Cardiac muscle cell (in vitro differentiated cells and primary cell): ENCODE measurements around a stretch of chr3.

GRCh38 chr3:124283215-124284081 is 250.3 kb downstream of the KALRN start:
- RAMPAGE, long total RNA = no peak
- RRBS = no CpG with 5 or more reads among the region's 4 CpGs

DNA sequence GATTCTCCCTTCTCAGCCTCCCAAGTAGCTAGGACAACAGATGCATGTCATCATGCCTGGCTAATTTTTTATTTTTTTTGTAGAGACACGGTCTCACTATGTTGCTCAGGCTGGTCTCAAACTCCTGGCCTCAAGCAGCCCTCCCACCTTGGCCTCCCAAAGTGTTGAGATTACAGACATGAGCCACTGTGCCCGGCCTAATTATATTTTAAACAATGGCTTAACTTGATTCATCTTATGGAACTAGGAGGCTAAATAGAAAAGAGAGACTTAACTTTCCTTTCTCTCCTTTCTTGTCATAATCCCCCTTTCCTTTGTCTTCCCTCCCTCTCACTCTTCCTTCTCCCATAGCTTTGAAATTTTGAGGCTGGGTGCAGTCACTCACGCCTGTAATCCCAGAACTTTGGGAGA is 70.2 kb upstream of the UMPS start:
- RAMPAGE, long total RNA = no peak
- RRBS = no CpG with 5 or more reads among the region's 3 CpGs

- RAMPAGE, long total RNA = no peak
- RRBS = no CpG with 5 or more reads among the region's 4 CpGs
Observed at GRCh38 chr3:124734943-124735295, 4.7 kb downstream of the UMPS start.

GRCh38 chr3:124737379-124738283 is 7.4 kb downstream of the UMPS start:
- RAMPAGE, long total RNA = no peak
- RRBS = no CpG with 5 or more reads among the region's 12 CpGs

DNA sequence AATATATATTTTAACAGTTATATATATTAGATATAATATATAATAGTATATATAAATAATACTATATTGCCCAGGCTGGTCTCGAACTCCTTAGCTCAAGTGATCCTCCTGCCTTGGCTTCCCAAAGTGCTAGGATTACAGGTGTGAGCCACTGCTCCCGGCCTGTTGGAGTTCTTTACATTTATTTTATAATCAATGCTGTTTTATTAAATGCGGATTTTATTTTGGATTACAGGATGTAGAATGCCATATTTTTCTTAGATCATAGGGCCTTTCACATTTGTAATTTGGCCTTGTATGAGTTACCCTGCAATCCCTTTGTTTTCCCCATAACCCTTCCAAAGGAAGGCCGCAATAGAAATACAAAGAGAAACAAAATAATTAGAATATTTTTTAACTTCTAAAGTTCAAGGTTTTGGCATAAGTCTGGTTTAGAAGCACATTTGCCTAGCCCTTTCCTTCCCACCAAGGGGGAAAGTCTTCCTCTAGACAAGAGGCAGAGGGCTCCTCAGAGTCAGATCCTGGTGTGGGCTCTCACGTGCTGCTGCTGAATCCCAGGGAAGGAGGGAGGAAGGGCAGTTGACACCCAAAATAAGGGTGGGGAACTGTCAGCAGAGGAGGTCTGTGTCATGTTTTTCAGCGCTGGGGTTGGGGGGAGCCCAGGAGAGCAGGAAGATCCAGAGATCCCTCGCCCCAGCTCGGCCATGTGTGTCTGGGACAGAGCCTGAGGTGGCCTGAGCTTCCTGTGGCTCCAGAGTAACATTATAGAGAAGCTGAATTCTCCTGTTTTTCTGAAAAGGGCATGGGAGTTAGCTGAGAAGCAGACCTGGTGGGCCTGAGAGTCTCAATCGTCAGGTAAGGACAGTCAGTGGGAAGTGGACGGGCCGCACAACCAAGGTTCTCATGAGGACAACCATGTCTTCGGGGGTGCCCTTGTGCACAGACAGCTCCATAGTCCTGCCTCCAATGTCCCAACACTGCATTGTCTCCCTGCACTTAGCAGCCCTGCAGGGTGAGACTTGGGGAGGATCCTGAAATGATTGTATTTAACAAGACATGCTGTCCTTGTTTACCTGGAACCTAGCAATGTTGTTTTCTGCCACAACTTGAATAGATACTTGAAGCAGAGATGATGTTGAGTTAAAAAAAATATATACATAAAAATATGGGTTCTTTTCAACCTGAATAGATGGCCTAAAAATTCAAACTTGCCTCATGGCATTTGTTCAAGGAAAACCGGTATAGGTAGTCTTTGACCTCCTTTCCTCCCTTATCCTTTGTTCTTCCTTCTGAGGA is 18.3 kb downstream of the UMPS start:
- RAMPAGE, long total RNA = no peak
- RRBS = no CpG with 5 or more reads among the region's 13 CpGs

DNA sequence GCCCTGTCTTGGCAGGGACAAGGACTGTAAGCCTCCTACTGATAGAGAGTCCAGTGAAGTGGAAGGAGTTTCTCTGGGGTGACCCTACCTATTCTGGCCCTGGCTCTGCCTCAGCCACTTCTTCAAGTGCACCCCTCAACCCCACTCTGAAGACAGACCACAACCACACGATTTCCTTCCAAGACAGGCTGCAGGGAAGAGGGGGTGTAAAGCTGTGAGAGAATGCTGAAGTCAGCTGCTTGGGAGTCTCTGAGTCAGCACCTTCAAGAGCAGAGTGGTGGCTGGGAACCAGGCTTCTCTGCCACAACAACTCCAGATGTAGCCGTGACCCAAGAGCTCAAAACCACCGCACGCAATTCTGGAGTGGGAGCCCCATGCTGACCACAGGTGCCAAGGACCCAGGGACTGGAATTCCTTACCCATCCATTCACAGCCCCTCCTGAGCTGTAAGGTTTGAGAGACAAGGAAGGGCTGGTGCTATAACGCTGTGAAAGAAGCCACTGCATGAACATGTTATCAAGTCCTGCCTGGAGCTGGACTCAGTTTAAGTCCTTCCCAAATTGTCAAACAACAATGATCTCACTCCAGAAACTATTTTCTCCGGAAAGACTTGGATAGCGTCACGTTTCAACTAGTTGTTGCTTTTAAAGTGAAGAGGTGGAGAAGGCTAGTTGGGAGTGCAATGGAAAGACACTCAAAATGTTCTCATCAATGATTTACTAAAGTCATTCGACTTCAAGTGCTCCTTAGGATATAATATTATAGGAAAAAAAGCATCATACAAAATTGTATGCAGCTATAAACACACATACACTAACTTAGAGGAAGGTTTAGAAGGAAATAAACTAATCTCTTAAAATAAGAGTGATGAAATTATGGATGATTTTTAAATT is 61.5 kb downstream of the UMPS start:
- RAMPAGE, long total RNA = no peak
- RRBS = no CpG with 5 or more reads among the region's 9 CpGs

- RAMPAGE, long total RNA = no peak
- RRBS = no CpG with 5 or more reads among the region's 6 CpGs
Observed at GRCh38 chr3:124860417-124861155, 26.6 kb downstream of the ITGB5 start.

DNA sequence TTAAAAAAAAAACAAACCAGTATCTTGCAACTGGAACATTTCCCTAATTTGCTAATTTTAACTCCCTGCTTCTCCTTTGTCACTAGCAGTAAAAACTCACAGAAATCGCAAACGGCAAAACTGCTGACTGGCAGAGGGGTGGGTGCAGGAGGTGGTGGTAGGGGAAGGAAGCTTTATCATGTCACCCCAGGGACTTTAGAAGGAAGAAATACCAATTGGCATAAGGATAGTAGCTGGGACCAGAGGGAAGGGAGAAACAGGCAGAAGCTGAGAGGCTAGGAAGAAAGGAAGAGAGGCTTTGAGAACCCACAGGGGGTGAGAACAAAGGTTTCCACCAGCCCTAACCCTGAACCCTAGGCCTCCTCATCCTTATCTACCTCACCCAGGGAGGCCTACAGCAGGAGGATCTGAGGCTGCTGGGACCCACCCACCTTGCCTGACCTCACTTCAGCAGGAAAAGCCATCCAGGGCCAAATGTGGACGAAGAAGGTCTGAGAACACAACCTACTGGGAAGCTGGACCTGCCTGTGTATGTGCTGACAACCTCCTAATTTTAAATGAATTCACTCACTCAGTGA is 10.7 kb downstream of the ITGB5 start:
- RAMPAGE, long total RNA = no peak
- RRBS = no CpG with 5 or more reads among the region's 3 CpGs

GRCh38 chr3:124993383-124994412 is 59.1 kb upstream of the MUC13 start:
- RAMPAGE, long total RNA = no peak
- RRBS = 13% methylated on average over 3 of the region's 18 CpGs

GRCh38 chr3:125062297-125062539 is 6.4 kb upstream of the HEG1 start:
- RAMPAGE, long total RNA = no peak
- RRBS = no CpG with 5 or more reads among the region's 5 CpGs

- RAMPAGE, long total RNA = no peak
- RRBS = no CpG with 5 or more reads among the region's 6 CpGs
Observed at GRCh38 chr3:125095123-125096087, 39.6 kb upstream of the HEG1 start.

GRCh38 chr3:125107703-125108836 is 52.3 kb upstream of the HEG1 start:
- RAMPAGE, long total RNA = no peak
- RRBS = no CpG with 5 or more reads among the region's 15 CpGs

DNA sequence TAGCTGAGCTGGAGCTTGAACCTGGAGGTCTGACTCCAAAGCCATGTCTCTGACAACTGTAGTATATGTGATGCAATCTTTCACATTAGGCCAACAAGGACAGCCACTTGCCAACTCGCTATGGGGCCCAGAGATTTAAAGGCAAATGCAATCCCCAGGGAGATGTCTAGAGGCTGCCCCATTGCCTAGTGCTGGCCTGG is 64.6 kb downstream of the SLC12A8 start:
- RAMPAGE, long total RNA = no peak
- RRBS = no CpG with 5 or more reads among the region's 1 CpG

- RAMPAGE, long total RNA = no peak
- RRBS = no CpG with 5 or more reads among the region's 1 CpG
Observed at GRCh38 chr3:125245707-125246353, 33.3 kb upstream of the SLC12A8 start.

DNA sequence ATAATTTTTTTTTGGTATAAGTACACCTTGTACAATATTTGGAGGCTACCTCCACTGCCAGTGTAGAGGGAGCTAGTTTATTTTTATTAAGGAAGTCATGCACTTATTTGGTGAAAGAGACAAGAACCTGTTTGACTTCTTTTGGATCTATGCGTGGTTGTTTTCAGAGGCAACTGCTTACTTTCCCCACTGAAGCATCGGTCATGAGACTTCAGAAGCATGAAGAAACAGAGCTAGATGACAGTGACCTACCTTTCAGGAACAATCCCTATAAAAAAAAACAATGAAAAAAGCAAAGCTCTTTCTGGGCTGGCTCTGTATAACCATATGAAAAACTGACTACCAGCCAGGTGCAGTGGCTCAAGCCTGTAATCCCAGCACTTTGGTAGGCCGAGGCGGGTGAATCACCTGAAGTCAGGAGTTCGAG is 20.0 kb upstream of the ZNF148 start:
- RAMPAGE, long total RNA = no peak
- RRBS = no CpG with 5 or more reads among the region's 5 CpGs

DNA sequence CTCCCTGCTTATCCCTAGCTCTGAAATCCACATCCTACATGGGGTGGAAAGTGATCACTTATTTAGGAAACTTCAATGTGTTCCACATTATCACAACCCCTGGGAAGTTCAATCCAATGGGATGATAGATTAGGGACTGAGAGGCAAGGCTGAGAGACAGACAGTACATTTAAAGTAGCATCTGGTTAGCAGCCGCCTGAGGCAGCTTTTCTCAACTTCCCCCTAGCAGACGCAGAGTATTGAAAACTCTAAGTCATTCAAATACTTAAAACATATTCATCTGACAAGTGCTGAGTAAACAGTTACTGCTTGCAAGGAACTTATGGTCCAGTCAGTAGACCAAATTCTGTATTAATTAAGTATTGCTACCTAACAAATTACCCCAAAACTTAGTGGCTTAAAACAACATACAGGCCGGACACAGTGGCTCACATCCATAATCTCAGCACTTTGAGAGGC is 29.4 kb upstream of the ZNF148 start:
- RAMPAGE, long total RNA = no peak
- RRBS = no CpG with 5 or more reads among the region's 3 CpGs

DNA sequence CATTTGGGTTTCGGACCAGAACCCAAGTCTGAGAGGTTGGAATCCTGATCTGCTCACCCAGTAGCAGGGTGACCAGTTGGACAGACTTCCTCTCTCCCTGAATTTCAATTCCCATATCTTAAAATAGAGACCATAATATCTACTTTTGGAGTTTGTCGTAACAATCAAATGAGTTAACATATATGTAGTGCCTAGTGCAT is 62.8 kb upstream of the ZNF148 start:
- RAMPAGE, long total RNA = no peak
- RRBS = no CpG with 5 or more reads among the region's 2 CpGs

DNA sequence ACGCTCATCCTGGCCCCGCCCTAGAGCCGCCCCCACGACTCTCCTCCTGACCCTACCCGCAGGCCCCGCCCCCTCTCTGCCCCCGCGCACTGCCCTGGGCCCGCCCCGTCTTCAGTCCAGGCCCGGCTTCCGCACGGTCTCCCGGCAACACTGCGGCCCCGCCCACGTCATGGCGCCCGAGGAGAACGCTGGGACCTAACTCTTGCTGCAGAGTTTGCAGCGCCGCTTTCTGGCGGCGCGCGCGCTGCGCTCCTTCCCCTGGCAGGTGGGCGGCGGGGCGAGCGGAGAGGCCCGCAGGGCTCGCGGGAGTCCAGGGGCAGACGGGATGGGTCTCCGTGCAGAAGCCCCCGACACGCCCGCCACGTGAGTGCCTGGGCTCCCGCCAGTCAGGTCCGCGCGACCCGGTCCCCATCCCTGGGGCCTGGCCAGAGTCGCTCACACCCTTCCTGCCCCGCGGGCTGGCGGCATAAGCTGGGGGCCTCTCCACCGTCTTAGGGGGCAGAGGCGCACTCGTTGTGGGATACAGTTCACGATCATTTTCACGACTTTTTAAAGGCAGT is 52.4 kb upstream of the ROPN1B start:
- RAMPAGE, long total RNA = start-site peak on the plus strand centred at position 214 of the sequence, 128 bp wide, 19 and 37 reads in 2 replicates
- RRBS = no CpG with 5 or more reads among the region's 55 CpGs

- RAMPAGE, long total RNA = no peak
- RRBS = no CpG with 5 or more reads among the region's 4 CpGs
Observed at GRCh38 chr3:126102253-126102656, 18.3 kb upstream of the SLC41A3 start.

DNA sequence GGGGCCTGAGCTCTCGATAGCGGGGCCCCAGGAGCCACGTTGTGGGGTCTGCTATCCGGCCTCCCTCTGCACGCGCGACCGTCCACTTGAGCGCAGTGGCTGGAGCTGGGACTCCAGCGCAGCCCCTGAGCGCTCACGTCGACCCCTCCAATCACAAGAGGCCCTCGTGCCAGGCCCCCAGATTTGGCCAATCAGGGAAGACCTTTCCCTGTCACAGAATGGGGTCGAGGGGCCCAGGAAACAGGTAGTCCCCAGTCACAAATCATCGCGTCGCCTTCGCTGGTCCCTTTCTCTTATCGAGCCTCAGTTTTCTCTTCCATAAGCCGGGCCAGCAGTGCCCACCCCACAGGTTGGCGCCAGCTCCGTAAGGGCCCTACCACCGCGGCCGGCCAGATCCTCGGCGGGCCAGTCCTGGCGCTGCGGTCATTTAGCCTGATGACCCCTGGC is 540 bp downstream of the ALDH1L1 start:
- RAMPAGE, long total RNA = no peak
- RRBS = 2% methylated on average over 10 of the region's 30 CpGs